Ishikawa (cell line): ENCODE data around the gene HNRNPA2B1.

GRCh38 chr7:24778745-24779395, 21.6 kb upstream of the GSDME start:
- RRBS: no CpG with 5 or more reads among the region's 5 CpGs

DNA sequence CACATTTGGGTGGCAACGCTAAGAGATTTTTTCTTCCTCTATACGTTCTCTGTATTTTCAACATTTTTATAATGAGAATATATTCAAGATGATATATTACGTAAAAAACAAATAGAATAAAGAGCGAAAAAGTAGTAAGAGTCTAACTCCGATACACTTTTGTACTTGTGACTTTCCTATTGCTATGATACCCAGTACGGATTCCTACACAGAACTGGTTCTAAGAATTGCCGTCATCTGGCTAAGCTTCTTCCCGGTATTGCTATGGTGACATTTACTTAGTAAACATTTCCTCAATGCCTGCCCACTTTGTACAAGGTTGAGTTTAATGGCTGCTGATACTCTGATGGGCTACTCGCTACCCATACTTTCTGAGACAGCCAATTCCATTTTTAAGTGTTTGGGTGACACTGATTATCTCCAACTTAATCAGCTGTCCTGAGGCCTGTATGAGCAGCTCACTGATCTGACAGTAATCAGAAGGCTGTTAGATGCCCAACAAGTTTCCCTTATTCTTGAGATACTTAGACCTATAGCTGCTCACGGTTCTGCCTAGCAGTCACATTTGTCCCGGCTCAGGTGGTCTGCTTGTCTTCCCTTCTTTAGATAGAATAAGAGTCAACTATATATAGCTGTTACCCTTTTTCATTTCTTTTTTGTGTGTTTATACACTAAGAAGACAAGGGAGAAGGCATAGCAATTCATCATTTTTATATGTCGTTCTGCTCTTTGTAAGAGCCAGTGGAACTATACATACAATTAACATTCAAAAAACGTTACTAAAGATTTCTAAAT, 55.5 kb downstream of the OSBPL3 start:
- RRBS: no CpG with 5 or more reads among the region's 13 CpGs

- RRBS: no CpG with 5 or more reads among the region's 7 CpGs
These were observed 8.7 kb downstream of the OSBPL3 start for GRCh38 chr7:24971258-24971777.

- RRBS: no CpG with 5 or more reads among the region's 8 CpGs
These were observed 3.2 kb downstream of the CYCS start for GRCh38 chr7:25121780-25122427.

GRCh38 chr7:25568207-25568915, 340.1 kb upstream of the NPVF start:
- RRBS: no CpG with 5 or more reads among the region's 13 CpGs

- RRBS: no CpG with 5 or more reads among the region's 12 CpGs
These were observed 369.5 kb upstream of the NPVF start for GRCh38 chr7:25597660-25598273.

DNA sequence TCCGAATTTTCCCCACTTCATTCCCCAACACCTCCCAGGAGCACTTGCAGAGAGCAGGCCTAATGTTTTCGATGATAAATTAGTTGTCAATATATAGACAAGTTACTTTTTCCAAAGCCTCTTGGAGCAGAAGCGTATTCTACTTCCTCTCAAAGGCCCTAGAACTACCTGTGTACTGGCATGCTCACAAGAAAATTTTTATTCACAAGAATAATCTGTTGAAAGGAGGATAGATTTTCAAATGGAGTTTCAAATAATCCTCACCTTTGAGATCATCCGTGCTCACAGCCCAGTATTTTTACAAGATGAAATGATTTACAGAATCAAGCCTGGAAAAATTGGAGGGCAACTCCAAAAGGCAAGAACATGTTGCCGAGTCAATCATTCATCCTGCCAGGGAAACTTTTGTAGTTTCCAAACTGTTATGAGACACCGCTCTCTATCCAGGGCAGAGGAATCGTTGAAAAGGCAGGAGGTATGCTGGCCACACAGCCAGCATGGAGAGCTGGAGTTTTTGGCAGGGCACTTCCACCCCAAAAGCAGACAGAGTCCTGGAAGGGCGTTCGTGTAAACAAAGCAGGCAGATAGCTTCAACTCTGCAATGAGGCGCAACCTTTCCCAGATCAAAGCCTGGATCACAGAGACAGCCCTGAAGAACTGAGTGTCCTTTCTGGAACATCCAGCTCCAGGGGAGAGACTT, 434.3 kb upstream of the NPVF start:
- RRBS: no CpG with 5 or more reads among the region's 10 CpGs

GRCh38 chr7:25840194-25840841, 311.7 kb upstream of the NFE2L3 start:
- RRBS: no CpG with 5 or more reads among the region's 5 CpGs

DNA sequence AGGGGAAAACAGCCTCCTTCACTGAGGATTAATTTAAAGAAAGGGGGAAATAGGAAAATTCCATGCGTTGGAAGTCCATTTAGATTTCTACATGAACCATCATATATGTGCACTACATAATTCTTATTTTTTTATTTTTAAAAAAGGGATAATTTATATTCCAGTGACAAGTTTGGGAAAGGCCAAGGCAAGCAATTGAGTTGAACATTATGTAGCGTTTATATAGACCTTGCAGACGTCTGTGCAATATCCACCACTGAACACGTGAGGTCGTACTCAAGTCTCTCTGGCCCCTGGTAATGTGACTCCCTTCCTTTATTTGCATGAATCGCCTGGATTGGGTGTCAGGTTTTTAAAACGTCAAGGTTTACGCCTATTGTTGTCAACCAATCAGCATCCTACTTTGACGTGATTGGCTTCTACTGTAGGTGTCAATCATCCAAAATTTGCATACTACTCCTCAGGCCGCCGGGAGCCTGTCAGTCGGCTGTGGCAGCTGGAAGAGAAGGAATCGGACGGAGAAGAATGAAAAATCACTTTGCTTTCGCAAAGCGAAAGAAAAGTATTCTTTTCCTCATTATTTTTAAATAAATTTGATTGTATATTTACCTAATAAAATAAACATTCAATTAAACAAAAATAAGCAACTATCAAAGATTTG, 297.0 kb upstream of the NFE2L3 start:
- RRBS: no CpG with 5 or more reads among the region's 16 CpGs

DNA sequence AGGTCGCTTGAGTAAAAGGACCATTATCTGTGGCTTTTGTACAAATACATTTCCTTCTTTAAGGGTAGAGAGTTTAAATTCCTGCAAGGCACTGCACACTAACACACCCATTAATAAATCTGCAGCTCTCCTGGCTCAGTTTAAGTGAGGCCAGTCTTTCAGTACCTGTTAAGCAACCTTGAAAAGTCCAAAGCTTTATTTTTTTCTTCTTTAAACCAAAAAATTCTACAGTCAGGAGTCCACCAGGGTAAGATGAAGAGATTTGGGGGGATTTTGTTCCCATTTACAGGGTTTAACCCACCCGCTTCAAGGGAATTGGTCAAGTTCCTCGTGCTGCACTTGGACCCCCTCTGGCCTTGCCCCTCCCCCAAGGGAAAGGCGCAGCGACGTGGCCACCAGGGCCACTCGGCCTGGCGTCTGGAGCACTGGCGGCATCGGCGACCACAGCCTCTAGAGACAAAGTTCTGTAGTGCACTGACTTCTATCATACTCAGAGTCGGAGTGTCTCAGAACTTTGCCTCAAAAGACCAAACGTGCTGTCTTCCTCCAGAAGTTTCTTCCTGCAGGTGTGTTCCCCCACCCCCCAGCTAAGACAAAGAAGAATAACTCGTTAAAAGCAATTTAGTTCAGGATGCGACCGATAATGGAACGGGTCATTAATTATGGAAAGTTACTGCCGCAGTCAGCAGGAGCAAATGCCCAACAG, 202.4 kb upstream of the NFE2L3 start:
- RRBS: no CpG with 5 or more reads among the region's 18 CpGs

DNA sequence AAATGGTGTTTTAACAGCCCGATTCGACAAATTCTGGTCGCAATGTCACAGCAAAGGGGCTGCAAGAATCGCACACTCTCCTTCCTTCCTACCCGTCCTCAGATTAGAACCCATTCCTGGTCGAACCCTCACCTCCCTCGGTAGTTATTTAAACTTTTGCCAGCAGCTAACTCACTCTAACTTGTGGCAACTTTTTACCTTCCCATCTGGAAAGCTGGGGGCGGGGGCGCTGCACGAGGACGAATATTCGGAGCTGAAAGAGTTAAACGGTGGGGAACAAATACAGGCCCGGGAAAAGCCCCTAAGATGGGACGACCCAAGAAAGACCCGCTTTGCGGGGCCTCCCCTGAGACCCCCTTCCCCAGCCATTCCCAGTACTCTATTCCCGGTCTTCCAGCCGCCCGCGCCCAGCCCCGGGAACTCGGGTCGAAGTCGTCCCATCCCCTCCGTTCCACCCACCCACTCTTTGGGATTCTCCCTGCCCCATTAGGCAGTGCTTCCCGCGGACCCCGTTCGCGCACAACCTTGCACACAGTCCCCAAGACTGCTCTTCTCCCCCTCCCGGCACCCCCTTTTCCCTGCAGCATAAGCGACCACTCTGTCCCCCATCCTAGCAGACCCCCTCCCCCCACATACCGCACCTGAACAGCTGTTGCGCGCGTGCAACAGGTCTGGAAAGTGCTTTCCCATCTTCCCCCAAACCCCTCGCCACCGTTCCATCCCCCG, 201.7 kb upstream of the NFE2L3 start:
- RRBS: 51% methylated on average over 3 of the region's 40 CpGs

DNA sequence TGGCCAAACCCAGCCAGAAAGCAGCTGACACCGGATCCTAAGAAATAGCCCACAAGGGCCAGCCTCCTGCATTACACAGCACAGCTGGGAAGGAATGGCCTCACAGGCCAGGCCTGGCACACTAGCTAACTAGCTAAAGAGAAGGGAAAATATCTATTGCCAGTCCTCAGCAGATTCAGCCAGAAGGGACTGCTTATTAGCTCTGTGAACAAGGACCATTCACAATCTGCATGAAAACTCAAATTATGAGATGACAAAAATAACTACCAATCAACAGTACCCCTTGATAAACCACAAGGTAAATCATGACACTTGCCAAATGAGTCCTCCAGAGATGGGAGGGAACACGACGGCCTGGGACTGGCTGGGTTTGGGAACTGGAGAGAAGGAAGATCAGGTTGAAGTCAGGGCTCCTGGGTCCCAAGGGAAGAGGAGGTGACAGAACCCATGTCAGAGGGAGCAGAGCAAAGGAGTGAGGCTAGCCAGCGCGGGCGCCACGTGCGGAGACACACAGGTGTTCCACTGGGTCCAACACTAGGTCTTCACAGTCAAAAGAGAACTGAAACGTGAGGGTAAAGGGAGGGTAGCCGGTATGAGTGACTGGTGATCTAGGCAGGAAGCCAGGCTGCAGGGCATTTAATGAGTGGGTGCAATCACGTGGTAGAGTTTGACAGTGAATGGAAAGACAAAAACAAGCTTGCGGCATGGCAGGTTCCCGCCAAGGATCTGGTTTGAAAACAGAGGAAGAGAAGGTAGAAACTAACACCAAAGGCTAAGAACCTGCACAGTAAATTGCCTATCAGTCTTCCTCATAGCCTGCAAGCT, 184.1 kb upstream of the NFE2L3 start:
- RRBS: no CpG with 5 or more reads among the region's 13 CpGs

GRCh38 chr7:26200468-26200856, at the start of gene HNRNPA2B1:
Gene HNRNPA2B1, minus strand, starts transcription at chr7:26200746.
- RRBS: 1% methylated on average over 8 of the region's 43 CpGs

DNA sequence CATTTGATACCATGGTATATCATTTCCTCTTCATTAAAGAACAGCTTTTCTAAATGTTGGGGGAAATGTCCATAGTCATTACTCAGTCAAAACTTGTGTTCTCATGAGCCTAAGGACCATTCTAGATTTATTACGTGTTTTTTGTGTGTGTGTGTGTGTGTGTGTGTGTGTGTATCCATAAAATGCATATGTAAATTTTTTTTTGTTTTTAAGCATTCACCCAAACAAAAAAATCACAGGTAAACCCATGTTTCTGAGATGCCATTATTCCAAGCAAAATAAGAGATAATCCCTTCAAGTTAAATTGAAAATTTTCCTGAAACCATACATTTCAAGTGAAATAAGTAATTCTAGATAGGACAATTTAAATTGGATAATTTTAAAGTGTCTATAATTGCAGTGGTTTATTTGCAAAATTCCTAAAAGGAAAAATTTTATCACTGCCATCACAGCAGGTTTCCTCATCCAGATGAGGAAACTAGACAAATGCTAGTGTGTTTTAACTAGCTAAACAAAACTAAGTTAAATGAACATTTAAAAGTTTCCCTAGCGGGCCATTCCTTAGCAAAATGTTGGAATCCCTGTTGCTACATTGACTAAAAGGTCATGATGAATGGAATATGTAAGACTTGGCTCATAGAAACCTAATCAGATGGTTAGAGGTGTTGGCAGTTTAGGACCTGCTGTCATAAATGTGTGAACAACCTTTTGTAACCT, 11.1 kb downstream of the CBX3 start:
- RRBS: no CpG with 5 or more reads among the region's 2 CpGs

DNA sequence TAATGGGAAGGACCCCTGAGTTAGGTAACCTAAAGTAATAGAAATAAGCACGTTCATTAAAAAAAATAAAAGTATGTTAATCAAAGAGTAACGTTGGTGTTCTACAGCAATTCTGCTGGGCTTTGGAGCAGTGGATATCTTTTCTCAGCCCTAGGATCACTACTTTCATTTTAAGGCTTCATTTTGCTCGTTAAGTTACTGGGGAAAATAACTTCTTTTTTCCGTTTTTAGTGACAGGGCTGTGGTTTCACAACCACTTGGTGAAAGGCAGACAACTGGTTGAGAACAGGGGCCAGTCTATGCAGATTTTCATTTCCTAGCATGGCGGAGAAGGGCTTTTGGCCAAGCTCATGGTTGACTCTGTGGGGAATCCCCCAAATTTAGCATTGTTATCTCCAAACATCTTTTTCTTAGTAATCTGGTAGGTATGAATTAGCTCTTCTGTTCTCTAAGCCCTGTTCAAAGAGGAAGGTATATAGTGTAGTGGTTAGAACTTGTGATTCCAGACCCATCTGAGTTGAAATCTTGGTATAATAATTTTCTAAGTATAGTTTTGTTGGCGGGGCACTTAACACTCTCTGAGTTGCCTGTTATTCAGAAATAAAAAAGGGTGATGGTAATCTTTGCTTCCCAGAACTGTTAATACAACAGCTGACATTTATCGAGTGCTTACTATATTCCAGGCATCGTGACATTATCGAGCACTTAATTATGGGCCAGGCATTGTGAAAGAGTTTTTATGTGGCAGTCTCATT, 2.3 kb downstream of the SNX10 start:
- RRBS: no CpG with 5 or more reads among the region's 9 CpGs

DNA sequence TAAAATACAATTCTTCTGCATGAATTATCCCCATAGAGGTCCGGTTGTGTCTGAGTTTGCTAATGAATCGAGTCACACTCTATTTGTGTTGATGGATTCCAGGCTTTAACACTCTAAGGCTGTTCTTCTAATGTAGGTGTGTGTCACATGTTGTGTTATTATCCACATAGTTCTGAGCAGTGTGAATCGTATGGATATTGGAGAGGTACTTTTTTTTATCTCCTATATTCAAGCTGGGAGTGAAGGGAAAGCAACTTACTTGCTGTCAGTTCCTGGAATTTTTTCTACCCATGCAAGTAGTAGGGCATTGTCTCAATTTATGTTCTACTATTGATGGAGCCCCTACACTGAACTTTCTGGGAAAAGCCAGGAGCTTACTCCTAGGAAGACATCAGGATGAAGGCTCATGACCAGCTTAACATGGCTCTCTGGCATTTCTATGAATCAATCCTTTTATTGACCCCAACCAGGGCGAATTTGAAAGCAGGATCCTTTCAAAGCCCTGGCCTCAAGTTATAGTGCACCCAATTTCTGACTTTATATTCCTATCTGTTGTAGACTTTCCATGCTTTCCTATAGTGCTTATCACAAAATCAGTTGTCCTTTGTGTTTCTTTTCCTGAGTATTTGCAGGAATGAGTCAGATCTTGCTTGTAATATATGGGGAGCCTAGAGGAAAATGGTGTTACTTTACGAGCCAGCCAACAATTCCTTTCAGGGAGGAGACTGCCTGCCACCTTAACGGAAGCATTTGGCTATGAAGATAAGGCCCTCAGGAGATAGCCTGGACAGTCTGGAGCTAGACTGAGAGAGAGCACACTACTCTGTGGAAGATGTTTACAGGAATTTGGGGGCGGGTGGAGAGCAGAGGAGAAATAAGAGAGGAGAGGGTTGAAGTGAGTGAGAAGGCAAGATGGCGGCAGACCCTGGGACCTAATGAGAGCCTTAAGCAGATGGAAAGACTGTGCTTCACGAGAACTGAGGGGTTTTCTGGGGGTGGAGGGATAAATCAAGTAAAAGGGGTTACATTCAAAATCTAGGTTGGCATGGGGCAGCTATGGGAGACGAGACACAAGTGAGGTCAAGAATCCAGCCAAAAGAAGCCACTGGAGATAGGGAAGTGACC, 126.1 kb downstream of the SNX10 start:
- RRBS: no CpG with 5 or more reads among the region's 10 CpGs

GRCh38 chr7:27116306-27117698, 13.8 kb downstream of the HOXA4 start:
- RRBS: 96% methylated on average over 3 of the region's 19 CpGs

GRCh38 chr7:27121833-27122451, 8.6 kb downstream of the HOXA4 start:
- RRBS: no CpG with 5 or more reads among the region's 24 CpGs

DNA sequence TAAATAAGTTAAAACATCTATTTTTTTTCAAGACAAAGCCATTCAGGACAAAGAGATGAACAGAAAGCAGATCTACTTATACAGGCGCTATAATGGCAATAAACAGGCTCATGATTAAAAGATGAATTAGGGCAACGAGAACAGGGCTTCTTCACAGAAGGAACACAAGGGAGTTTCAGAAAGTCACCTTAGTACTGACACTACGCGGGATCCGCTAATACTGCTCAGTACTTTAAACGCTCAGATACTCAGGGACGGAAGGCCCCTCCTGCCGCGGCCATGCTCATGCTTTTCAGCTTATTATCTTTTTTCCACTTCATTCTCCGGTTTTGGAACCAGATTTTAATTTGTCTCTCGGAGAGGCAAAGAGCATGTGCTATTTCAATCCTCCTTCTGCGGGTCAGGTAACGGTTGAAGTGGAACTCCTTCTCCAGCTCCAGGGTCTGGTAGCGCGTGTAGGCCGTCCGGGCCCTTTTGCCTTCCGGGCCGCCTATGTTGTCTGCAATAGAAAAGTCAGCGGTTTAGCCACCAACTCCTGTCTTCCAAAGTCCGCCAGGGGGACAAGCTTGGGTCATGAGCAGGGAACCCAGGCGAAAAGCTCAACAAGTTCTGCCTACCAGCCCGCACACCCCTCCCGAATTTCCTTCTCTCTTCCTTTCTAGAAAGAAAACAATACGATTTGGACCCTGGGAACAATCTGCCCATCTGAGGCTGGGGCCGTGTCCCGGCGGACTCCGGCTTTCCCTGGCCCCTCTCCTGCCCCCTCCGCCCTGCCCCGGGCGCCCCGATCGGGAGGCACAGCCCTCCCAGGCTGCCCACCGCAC, 1.7 kb downstream of the HOXA5 start:
- RRBS: 62% methylated on average over 2 of the region's 35 CpGs

GRCh38 chr7:27150422-27151451, 1.6 kb downstream of the HOXA3 start:
- RRBS: 0% methylated on average over 4 of the region's 72 CpGs